Endometrial microvascular endothelial cells (primary cell): ENCODE measurements around a stretch of chr7.

- RAMPAGE, long total RNA = no peak
These were observed 39.5 kb downstream of the MDFIC start for GRCh38 chr7:114961232-114961929.

DNA sequence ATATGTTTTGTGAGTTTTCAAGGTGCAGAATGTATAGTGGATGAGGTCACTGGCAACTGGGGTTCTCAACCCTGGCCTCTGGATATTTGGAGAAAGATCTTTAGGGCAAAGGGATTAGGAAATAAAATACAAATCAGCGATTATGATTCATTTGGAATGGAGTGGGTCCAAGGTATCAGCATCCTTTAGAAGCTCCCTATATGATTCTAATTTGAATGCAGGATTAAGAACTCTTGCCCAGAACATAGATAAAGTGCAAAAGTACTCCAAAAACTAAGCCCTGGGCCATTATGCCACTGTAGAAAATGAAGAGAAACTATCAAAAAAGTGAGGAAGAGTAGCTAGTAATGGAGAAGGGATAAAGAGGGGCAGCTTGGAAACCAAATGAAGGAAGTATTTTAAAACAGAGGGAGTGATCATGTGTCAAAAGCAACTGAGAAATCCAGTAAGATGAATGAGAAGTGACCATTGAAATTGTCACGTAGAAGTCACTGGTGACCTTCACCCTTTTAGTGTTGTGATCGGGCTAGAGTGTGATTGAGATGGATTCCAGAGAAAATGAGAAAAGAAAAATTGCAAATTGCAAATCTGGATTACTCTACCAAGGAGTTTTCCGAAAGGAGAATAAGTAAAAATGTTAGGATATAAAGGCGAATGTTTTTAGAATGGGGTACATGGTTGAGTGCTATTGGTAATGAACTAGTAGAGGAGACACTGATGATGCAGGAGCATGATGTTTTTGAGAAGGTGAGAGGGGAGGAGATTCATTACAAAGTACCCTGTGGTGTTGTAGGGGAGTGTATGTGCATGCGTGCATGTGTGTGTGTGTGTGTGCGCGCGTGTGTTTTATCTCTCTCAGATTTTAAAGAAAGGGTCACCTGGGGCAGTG lies 74.9 kb downstream of the MDFIC start:
- RAMPAGE, long total RNA = no peak

DNA sequence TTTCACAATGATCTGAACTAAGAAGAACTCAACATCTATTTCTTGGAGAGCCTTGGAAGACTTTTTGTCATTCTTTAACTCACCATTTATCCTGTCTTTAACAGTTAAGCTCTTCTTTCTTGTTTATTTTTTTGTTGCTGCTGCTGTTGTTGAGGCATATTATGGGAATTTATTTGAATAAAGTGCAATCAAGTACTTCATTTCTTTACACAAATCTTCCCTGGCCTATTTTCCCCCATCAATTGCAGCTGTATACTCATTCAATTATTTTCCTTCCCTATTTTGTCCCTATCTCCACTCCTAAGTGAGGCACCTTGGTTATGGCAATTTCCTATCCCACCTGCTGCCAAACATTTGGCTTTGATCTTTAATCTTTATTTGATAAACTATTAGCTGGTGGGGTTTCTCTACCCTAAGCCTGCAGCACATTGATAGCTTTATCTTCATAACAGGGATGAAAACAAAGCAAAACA lies 143.1 kb downstream of the MDFIC start:
- RAMPAGE, long total RNA = no peak

GRCh38 chr7:115117067-115117455 lies 195.2 kb downstream of the MDFIC start:
- RAMPAGE, long total RNA = no peak

GRCh38 chr7:115477412-115477815 lies 553.1 kb downstream of the TFEC start:
- RAMPAGE, long total RNA = no peak

- RAMPAGE, long total RNA = no peak
These were observed 17.9 kb downstream of the TES start for GRCh38 chr7:116228264-116228622.

- RAMPAGE, long total RNA = no peak
These were observed 40.7 kb upstream of the CAV2 start for GRCh38 chr7:116458816-116459187.

GRCh38 chr7:116560012-116561169 lies 35.6 kb downstream of the CAV1 start:
- RAMPAGE, long total RNA = no peak

DNA sequence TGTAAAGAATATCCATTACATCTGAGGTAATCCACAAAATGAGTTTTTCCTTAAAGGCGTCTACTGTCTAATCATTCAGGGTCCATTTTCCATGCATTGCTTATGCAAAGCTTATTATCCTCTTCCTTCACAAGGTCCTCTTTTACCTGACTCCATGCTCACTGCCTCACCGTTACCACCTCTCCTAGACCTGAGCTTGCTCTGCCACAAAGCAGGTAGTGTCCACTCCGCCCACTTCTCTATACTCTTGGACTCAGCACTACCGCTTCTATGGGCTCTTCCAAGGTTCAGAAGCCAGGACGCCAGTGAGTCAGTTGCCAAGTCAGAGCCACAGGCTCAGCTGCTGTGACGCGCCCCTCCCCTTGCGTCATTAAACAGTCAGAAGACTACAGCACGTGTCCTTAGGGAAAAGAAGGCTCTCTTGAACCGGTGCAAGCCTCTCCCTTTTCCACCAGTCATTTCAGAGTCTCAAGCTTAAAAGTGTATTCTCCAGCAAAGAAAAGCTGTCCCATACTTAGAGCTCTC lies 41.2 kb upstream of the MET start:
- RAMPAGE, long total RNA = no peak

GRCh38 chr7:116780781-116781419 lies 81.5 kb upstream of the CAPZA2 start:
- RAMPAGE, long total RNA = no peak

- RAMPAGE, long total RNA = no peak
These were observed 92.4 kb downstream of the CTTNBP2 start for GRCh38 chr7:117780945-117781144.

GRCh38 chr7:117791967-117793003 lies 81.0 kb downstream of the CTTNBP2 start:
- RAMPAGE, long total RNA = no peak

DNA sequence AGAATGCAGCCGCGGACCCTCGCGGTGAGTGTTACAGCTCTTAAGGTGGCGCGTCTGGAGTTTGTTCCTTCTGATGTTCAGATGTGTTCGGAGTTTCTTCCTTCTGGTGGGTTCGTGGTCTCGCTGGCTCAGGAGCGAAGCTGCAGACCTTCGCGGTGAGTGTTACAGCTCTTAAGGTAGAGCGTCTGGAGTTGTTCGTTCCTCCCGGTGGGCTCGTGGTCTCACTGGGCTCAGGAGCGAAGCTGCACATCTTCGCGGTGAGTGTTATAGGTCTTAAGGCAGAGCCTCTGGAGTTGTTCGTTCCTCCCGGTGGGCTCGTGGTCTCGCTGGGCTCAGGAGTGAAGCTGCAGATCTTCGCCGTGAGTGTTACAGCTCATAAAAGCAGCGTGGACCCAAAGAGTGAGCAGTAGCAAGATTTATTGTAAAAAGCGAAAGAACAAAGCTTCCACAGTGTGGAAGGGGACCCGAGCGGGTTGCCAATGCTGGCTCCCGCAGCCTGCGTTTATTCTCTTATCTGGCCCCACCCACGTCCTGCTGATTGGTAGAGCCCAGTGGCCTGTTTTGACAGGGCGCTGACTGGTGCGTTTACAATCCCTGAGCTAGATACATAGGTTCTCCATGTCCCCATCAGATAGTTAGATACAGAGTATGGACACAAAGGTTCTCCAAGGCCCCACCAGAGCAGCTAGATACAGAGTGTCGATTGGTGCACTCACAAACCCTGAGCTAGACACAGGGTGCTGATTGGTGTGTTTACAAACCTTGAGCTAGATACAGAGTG lies 322.4 kb upstream of the KCND2 start:
- RAMPAGE, long total RNA = no peak

DNA sequence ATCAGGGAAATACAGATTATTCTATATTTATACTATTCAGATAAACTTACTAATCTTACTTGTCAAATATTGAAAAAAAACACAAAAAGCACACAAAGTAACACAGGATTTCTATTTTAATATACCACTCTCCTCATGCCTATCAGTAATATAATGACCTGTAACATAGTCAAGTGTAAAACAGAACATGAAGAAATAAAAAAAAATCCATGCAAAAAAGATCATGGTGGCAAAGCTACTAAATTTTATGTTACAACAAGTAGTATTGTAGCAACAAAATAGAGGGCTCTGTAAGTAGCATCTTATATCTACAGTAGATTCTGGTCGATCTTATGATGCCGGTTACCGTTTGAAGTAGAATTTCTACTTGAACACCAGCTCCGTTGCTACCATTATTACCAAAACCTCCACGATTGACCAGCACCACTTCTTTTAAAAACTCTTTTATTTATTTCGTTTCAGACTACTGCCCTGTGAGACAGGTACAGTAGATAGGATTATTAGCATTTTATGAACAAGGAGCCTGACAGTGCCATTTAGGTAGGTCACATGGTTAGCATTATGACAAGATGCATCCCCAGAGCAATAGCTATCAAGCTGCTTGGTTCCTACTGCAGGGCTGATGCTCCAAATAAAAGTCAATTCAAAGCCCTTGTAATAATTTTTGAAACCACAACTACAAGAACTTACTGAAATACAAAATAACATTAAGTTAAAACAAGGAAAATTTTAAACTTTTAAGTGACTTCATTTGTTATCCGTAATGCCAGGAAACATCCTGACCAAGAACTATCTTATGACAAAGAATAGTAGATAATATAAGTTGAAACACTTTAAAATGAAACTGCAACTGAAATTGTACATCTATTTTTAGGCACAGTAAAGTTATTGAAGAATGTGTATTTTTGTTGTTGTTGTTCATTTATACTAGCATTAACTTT lies 2.2 kb downstream of the CPED1 start:
- RAMPAGE, long total RNA = no peak

DNA sequence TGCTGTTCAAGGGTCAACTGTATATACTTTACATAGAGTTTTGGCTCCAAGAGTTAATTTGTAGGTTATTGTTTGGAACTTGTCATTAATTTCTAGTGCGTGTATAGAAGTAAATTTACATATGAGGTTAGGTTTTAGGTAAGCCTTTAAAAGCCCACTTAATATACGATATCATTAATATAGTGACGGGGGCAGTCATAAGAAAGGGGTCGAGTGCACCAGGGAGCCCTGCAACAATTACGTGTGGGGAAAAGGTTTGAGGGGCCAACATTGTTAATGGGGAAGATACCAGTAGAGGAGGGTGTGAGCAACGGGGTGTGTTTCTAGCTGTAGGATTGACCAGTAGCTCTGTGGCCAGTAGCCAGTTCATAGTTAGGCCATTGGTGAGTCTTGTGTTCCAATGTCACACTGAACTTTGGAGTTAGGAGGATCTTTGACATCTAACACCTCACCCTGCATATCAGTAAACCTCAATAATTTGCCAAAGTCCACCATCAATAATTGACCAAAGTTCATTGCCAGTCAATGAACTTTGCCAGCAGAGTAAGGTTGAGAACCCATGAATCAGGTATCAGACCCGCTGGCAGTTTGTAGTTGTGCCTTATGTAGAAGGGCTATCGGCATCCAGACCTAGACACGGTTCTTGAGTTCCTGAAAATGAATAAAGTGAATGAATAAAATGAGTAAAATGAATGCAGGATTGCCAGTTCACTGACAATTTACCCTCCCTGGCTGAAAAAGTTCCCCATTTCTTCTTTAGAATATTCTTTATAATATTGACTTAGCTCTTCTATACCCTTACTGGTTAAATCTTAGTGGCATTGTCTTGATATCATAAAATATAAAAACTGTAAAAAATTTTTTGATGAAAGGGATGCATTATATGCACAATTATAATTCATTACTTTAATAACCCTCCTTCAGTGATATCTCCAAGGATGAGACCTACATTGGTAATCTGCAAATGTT lies 168.9 kb downstream of the CPED1 start:
- RAMPAGE, long total RNA = no peak

GRCh38 chr7:121180216-121180941 lies 148.4 kb upstream of the WNT16 start:
- RAMPAGE, long total RNA = no peak

GRCh38 chr7:121510877-121511518 lies 114.9 kb upstream of the FAM3C start:
- RAMPAGE, long total RNA = no peak

- RAMPAGE, long total RNA = no peak
These were observed 158.4 kb upstream of the PTPRZ1 start for GRCh38 chr7:121714537-121714894.

DNA sequence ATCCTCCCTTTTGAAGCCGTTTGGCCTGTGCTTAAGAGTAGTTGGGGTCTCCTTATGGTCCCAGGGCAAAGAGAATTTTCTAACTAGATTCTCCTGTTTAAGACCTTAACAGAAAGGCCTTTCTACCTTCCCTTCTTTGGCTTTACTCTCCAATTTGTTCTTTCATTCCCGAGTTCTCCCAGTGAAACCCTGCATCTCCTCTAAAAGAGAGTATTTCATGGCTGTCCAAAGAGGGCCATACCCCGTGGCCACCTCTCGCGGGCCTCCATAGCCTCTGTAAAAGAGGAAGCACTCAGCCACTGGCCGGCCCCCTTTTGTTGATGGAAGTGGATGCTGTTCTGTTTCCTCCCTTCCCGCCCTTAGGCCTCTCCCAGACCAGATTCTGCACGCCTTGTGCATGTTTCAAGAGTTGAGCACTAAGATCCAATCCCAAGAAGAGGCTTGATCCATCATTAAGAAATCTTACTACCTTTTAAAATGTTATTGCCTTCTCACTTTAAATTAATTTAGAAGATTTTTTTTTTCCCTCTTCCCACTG lies 6.7 kb upstream of the FEZF1 start:
- RAMPAGE, long total RNA = no peak

DNA sequence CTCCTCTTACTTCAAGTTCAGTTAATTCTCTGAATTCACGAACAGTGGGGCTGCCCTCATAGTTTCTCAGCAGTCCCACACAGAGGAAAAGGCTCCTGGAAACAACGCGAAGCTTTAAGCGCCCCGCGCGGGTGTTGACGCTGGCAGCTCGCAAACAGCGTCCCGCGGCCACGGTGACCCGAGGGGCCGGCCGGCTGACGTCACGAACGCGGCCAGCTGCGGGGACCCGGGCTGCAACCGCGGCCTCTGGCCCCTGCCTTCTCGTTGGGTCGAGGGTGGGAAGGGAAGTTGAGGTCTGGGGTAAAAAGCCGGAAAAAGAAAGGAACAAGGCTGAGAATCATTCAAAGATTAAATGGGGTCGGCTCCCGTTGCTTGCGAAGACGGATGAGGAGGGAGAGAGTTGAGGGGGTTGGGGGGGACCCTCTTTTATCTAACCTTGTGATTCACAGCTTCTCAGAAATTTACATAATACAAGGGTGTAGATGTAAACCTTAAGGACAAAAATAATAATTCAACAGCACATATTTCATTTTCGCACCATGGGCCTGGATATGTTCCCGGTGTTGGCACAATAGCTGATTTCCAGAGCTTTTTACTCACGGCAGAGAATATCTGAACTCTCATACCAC lies 7.3 kb upstream of the FEZF1 start:
- RAMPAGE, long total RNA = no peak